Colon Carcinoma Metastatic in the Lung (tissue), 2 donors: ENCODE results near the gene PLPPR3.

DNA sequence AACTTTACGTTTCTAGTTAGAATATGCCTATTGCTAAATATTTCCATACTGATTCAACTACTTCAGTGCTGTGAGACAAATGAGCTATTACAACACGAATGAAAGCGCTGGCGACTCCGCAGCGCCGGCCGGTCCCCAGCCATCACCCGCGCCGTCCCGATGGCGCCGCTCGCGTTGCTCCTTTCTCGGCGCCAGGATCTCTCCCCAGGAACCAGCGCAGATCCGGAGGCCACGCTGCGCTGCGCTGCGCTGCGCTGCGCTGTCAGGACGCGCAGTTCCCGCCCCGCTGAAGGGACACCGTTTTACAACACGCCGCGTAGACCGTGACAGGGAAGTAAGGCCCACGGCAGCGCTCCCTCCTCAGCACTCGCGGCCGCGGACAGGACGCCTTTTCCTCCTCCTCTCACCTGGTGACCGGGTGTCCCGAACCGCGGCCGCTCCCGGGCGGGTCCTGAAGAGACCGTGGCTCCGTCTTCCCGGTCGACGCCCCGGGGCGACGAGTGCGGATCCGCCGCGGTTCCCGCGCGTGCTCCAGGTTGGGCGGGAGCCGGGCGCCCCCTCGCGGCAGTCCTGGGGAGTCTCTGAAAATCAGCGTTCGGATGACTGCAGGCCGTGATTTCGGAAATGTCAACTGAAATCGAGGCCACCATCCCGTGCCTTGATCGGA, 24.1 kb downstream of the PLPP2 start:
- PRO-cap, 2 experiments, result no peak in any of the 2 experiments

- PRO-cap, 2 experiments, result no peak in any of the 2 experiments
Observed at GRCh38 chr19:306354-306733, 15.1 kb upstream of the PLPP2 start.

DNA sequence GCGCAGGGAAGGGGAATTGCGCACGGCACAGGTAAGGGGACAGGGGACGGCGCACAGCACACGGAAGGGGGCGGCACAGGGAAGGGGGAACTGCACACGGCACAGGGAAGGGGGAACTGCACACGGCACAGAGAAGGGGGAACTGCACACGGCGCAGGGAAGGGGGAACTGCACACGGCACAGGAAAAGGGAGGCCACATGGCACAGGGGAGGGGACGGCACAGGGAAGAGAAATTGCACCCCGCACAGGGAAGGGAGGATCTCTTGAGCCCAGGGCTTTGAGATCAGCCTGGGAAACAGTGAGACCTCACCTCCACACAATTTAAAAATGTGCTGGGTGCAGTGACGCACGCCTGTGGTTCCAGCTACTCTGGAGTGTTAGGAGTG, 18.8 kb upstream of the C2CD4C start:
- PRO-cap, 2 experiments, result no peak in any of the 2 experiments

- PRO-cap, 2 experiments, result no peak in any of the 2 experiments
Observed at GRCh38 chr19:474194-474820, 476 bp downstream of the ODF3L2 start.

DNA sequence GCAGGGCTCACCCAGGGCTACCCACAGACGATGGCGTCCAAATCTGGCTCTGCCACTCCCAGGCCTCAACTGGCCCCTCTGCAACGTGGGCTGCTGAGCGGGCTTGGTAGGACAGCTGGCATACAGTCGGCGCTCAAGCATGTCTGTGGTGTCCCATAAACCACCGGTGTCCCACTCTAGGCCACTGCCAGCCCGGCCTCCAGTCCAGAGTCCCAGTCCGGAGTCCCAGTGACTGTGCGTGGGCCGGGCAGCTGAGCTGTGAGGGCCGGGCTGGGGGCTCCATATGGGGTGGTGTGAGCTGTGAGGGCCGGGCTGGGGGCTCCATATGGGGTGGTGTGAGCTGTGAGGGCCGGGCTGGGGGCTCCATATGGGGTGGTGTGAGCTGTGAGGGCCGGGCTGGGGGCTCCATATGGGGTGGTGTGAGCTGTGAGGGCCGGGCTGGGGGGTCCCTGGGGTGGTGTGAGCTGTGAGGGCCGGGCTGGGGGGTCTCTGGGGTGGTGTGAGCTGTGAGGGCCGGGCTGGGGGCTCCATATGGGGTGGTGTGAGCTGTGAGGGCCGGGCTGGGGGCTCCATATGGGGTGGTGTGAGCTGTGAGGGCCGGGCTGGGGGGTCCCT, 2.4 kb downstream of the FGF22 start:
- PRO-cap, 2 experiments, result no peak in any of the 2 experiments

- PRO-cap, 2 experiments, result no peak in any of the 2 experiments
Observed at GRCh38 chr19:646103-646823, 6.6 kb downstream of the FGF22 start.

- PRO-cap, 2 experiments, result no peak in any of the 2 experiments
Observed at GRCh38 chr19:658261-658942, 4.6 kb downstream of the RNF126 start.

- PRO-cap, 2 experiments, result no peak in any of the 2 experiments
Observed at GRCh38 chr19:675093-675284, 1.2 kb upstream of the FSTL3 start.

DNA sequence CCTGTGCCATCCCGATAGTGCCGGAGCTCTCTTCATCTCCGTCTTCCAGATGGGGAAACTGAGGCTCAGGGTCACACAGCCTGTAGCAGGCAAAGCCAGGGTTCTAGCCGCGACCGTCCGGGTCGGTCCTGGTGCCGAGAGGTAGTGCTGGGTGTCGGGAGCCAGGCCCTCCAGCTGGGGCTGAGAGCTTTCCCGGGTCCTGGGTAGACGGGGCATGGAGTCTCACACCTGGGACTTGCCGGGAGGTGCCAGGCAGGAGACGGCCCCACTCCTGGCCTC, 516 bp downstream of the FSTL3 start:
- PRO-cap, 2 experiments, result no peak in any of the 2 experiments

GRCh38 chr19:720556-721091, 11.9 kb downstream of the PALM start:
- PRO-cap, 2 experiments, result no peak in any of the 2 experiments

- PRO-cap, 2 experiments, result no peak in any of the 2 experiments
Observed at GRCh38 chr19:730257-730633, 20.7 kb upstream of the MISP start.

- PRO-cap, 2 experiments, result no peak in any of the 2 experiments
Observed at GRCh38 chr19:743154-743848, 7.6 kb upstream of the MISP start.

DNA sequence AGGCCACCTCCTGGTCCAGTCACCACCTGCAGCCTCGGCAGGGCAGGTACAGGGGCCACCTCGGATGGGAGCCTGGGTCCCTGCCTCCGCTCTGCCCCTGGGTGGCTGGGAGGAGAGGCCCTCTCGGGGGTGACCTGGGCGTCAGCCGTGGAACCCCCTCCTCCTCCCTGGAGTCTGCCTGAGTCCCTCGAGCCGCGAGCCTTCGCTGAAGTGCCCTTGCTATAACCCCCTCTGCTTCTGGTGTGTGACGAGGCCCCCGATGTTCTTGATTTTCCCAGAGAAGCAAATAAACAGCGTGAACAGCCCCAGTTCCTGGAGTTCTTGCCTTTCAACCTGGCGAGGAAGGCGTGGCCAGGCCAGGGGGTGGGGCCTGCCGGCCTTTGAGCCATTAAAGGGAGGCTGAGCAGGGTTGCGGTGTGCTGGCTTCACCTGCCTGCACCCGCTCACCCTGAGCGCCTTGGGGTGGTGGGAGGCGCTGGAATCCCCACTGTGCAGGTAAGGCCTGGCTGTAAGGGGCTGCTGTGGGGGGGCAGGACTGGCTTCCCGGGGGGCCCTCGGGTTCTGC, 2.8 kb upstream of the MISP start:
- PRO-cap, 2 experiments, result peak in 2 of 2 experiments; most common plus-strand start position 391 of the sequence (in 2); most common minus-strand start position 273 of the sequence (in 2)

DNA sequence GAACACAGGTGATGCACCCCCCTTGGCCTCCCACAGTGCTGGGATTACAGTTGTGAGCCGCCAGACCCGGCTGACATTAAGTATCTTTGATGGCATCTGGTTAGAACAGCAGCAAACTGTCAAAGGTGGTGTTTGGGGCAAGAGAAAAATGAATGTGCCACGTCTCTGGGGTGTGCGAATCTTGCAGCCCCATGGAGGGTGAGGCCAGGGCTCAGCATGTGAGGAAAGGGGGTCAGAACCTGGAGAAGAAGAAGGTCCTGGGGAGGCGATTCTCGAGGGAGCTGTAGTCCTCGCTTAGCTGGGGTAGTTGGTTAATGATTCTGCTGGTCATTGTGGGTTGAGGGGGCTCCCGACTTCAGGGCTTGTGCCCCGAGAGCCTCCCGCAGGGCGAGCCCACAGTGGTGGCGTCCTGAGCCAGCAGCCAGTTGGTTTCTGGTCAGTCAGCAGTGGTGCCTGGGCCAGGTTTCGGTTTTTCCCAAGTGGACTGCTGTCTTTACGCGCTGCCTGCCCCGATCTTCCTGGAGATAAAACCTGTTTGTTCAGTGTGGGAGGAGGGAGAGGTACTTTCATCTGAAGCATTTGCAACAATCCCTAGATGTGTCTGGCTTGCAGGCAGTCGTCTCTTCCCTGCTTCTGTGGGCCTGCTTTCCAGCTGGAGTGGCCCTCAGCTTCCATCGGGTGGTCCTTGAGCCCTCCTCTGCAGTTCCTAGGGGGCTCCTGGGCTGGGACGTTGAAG, 3.1 kb downstream of the PTBP1 start:
- PRO-cap, 2 experiments, result peak in 1 of 2 experiments; most common minus-strand start position 434 of the sequence (in 1)

DNA sequence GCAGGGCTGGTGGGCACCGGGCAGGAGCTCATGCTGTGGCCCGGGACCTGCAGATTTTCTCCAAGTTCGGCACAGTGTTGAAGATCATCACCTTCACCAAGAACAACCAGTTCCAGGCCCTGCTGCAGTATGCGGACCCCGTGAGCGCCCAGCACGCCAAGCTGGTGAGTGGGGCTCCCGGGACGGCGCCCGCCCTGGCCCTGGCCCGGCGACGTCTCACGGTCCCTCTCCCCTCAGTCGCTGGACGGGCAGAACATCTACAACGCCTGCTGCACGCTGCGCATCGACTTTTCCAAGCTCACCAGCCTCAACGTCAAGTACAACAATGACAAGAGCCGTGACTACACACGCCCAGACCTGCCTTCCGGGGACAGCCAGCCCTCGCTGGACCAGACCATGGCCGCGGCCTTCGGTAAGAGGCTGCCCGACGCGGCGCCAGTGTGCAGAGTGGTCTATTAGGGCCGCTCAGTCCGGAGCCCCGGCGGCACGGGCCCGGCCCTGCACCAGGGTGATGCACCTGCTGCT, 7.6 kb downstream of the PTBP1 start:
- PRO-cap, 2 experiments, result no peak in any of the 2 experiments

GRCh38 chr19:821850-822762, at the start of gene PLPPR3:
TSS of gene PLPPR3 (minus strand) at chr19:821955.
- PRO-cap, 2 experiments, result no peak in any of the 2 experiments

- PRO-cap, 2 experiments, result no peak in any of the 2 experiments
Observed at GRCh38 chr19:859819-860213, 352 bp downstream of the CFD start.

- PRO-cap, 2 experiments, result no peak in any of the 2 experiments
Observed at GRCh38 chr19:901759-902743, 9.1 kb upstream of the MED16 start.

- PRO-cap, 2 experiments, result no peak in any of the 2 experiments
Observed at GRCh38 chr19:912162-912553, 861 bp downstream of the R3HDM4 start.

- PRO-cap, 2 experiments, result no peak in any of the 2 experiments
Observed at GRCh38 chr19:993362-993836, 6.8 kb upstream of the GRIN3B start.